Measurements from ENCODE around the gene BCAT1.

DNA sequence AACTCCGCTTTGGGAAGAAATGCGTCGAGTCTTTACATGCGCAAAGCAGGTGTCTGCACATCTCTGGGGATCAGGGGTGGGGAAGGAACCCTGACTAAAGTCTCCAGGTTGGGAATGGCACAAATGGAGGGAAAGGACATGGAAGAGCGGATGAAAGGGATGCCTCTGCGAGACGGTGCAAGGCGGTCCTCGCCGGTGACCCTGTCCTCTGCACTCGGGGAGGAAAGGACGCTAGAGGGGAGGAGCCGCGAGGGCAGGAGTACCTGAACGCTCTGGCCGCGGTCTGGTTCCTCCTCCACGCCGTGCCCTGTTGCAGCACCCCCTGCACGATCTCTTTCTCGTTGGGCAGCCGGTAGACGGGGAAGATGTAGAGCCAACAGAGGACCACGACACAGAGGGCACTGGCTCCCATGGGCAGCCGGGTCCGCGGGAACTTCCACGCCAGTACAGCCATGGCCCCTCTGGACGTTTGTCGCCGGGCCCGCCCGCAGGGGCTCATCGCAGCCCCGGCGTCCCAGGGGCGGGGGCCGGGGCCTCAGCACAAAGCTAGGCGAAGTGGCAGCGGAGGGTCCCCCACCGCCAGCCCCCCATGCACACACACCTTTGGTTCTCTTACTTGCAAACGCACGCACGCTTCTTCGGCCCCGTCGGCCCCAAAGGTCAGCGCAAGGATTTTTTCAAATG is 631 bp downstream of the ST8SIA1 start:
- PRO-cap, result no peak

GRCh38 chr12:22506432-22507559 is 37.5 kb downstream of the C2CD5 start:
- PRO-cap, result no peak

DNA sequence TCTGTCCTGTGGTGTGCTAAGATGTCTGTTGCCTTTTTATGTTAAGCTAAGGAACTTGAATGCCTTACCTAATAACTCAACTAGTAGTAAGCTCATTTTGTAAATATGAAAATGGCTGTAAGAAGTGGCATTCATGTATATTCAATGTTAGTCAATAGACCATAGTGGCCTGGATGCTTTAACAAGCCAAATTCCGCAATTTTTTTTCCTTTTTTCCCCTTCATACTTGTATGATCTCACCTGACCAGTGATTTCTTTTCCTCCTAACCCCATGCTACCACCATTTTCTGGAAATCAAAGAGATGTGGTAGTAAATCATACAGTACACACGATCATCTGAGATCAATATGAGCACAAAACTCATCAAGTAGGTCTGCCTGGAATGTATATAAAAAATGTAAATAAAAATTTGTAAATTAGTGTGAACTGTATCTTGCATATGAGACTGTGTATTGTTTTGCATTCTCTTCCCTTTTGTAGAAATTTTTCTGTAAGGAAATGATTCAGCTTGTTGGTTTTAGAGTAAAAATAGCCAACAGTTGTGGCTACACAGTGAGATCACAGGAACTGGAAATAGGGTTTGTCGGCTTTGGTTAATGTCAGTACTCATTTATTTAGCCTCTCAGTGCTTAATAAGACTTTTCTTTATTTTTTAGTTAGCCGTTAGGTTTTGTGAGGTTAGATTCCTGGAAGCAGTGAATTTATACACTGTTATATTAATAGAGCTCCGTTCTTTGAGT is 62.5 kb downstream of the ETNK1 start:
- PRO-cap, result no peak

DNA sequence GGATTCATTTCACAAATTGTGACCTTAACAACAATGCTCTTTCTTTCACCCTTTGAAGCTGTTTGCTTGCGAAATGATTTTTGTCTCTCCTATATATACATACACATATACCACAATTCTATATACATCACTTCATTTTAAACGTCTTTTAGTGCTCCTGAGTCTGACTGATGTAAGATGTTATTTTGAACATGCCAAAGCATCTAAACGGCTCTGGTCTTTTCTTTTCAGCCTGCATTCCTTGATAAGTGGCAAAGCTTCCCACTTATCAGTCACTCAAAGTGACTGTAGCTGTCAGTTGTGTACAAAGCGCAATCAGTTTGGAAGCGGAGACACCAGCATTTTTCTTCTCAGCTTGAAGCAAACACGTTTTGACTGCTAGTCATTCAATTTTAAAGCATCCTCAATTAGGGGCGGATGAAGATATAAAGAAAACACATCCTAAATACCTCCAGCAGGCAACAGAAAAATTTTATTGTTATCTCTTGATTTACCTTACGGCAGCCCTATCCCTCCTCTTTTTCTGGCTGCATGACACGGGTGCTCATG is 226.8 kb downstream of the SOX5 start:
- PRO-cap, result no peak

DNA sequence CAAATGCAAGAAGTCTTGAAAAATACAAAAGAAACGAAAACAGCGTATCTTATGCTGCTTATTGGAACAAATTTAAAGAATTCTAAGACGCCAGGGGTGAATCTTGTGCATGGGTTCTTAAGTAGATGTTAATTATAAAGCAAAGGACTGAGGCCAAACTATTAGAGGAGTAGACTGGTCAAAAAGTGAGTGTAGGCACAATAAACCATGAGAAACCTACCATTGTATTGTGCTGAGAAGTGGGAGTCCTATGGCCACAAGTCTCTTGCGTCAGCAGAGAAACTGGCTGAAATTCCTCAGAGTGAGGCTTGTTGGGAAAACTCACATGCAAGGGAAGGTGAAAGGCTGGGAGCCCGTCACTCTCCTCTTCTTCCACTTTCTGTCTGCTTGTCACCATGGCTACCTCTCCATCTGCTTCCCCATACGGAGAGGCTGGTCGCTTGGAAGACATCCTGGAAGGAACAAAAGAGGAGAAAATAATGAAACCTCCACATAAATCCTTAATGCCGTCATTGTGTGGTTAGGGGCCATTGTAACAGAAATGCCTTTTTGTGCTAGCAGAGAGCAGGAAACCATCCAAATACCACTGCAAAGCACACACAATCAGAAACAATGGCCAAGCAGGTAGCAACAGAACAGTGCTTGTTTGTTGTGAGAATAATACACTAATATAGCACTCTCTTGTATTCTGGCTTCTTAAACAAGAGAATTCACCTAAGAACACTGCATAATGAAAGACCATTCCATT is 53.7 kb downstream of the SOX5 start:
- PRO-cap, result no peak

GRCh38 chr12:24069651-24070294 is 120.3 kb upstream of the SOX5 start:
- PRO-cap, result no peak

- PRO-cap, result no peak
Observed at GRCh38 chr12:24948800-24949663, at the start of gene BCAT1. TSS of gene BCAT1 (minus strand) at chr12:24949101.

GRCh38 chr12:25206500-25207105 is 11.6 kb downstream of the ETFRF1 start:
- PRO-cap, result no peak

DNA sequence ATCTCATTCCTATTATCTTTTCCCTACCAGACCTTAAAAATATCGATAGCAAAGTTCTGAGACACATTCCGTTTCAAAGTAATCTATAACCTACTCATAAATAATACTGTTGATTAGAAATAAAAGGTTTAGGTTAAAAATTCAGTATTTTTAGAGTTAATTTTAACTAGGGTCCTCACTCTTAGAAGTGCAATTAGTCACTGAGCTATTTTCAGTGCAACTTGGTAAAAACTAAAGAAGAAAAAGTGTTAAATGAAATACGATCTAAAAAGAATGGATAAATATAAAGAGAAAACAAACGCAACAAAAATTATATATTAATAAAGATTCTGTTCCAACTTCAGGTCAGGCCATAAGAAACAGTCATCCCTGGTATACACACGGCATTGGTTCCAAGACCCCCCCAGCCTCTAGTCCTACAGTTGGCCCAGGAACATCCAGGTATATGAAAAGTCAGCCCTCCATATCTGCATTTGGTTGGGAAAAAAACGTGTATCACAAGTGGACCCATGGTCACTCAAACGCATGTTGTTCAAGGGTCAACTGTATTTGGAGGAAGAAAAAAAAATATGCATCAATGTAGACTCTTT is 19.0 kb downstream of the KRAS start:
- PRO-cap, result no peak

DNA sequence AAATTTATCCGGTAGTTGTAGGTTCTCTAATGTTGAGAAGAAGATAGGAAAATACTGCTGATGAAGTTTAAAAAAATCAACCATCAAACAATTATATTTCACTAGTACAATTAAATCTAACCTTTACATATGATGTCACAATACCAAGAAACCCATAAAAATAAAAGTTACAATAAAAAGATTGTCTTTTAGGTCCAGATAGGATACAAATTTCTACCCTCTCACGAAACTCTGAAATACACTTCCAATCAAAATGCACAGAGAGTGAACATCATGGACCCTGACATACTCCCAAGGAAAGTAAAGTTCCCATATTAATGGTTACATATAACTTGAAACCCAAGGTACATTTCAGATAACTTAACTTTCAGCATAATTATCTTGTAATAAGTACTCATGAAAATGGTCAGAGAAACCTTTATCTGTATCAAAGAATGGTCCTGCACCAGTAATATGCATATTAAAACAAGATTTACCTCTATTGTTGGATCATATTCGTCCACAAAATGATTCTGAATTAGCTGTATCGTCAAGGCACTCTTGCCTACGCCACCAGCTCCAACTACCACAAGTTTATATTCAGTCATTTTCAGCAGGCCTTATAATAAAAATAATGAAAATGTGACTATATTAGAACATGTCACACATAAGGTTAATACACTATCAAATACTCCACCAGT is 5.8 kb downstream of the KRAS start:
- PRO-cap, result no peak

GRCh38 chr12:25648377-25648971 is 95.4 kb upstream of the LMNTD1 start:
- PRO-cap, result no peak

GRCh38 chr12:26157007-26157498 is 32.2 kb upstream of the BHLHE41 start:
- PRO-cap, result no peak

- PRO-cap, result no peak
Observed at GRCh38 chr12:26194884-26195245, 508 bp upstream of the SSPN start.

DNA sequence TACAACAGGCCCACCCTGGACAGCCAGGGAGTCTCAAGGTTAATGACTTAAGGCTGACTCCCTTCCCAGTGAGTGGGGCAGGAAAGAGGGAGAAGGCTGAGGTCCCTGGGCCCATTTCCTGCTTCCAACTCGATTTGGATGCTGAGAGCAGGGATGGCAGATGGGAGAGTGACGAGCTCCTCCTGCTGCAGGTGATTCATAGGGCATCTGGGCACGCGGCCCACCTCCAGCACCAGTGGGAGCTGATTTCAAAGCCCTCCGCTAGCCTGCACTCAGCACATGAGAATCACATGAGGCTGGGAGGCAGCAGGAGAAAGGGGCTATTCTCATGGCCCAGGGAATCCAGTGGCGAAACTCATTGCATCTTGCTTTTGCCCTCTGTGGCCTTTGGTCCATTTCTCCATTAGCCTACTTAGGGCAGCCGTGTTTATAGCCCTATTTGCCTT is 90.8 kb downstream of the SSPN start:
- PRO-cap, result no peak

DNA sequence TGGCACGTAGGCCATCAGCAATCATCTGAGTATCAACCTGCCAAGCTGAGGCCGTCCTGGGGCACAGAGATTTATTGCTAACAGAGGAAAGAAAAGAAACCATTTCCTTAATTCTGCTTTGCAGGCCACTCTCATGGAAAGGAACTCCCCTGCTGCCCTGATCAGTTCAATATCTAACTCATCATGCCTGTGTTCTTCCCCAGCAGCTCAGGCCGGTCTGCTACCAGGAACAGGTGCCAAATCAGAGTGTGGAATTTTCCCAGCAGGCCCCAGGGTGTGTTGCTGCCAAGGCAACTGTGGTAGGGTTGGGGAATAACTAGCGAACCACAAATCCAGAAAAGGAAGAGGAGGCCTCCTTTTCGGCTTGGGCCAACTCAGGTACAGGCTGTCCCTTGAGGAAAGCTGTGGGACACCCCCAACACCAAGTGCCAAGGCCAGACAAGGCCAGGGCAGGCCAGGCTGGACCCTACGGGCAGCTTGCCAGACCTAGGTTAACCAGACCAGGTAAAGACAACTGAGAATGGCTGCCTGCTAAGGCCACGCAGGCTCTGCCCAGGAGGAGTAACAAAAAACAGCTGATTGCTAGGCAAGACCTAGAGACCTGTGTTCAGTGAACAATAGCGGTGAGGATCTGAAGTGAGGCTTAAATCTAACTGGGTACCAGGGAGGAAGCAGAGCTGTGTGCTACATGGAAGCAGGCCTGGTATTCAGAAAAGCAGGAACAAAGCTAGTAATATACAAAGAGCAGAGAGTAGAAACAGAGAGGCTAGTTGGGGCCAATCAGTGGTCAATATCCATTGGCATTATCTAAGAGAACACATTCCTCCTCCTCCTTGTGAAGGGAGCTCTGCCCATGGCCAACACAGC is 92.7 kb downstream of the SSPN start:
- PRO-cap, result no peak

DNA sequence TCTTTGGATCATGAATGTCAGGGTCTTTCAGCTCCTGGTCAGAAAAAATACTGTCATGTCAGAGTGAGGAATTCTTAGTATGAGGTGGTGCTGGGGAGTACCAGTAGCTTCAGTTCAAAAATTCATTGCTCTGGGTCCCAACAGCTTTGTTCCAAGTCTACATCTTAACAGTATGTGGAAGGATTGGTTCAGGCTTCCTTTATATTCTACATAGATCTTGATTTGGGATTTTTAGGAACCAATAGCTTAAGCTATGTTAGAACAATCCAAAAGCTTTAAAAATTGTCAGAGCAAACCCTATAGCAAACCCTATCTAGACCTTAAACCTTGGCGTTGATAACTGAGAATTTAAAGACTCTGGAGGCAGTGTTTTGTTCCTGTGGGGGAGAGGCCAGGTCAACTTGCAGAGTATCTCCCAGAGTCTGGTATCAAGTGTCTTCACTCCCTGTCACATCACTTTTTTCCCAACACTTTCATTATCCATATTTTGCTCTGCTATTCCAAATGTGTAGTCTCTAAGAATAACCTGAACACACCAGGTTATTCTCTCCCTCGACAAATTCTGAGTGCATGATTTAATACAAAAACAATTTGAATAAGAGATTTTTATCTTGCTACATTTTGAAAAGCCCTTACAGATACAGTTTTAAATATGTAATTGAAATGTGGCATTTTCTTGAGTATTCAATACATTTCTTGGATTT is 142.5 kb downstream of the SSPN start:
- PRO-cap, result no peak

- PRO-cap, result no peak
Observed at GRCh38 chr12:26556183-26556673, 276.8 kb downstream of the ITPR2 start.

- PRO-cap, result no peak
Observed at GRCh38 chr12:26596813-26597234, 236.2 kb downstream of the ITPR2 start.

DNA sequence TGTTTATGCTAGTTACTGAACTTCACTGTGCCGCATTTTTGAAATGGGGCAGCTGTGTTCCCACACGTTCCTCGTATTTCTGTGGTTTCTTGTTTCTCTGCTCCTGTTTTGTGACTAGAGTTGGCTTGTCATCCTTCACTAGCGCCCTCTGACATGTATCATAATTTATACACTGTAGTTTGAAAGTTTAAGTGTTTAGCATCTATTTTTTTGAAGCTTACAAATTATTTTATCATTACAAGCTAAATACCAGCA is 34.8 kb downstream of the ITPR2 start:
- PRO-cap, result no peak

GRCh38 chr12:26831859-26832329 is 1.1 kb downstream of the ITPR2 start:
- PRO-cap, result unidirectional peak, plus-strand start at chr12:26832004